Subcutaneous adipose tissue (tissue), 3 donors: Measurements from ENCODE around the genes DYNC2H1, CASP4, CASP1, CARD16 and DDX10.

DNA sequence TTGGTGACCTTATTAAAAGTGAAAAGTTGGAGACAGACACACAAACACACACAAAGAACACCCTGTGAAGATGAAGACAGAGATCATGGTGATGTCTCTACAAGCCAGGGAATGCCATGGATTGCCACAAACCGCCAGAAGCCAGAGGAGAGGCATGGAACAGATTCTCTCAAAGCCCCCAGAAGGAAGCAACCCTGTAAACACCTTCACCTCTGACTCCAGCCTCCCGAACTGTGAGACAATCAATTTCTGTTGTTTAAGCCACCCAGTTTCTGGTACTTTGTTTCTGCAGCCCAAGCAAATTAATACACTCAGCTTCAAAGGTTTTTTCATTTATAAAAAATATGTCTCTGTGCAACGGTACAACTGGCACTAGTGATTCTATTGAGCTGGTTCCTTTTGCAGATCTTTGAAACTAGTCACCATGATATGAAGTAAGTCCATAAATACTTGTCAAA, 44.9 kb downstream of the TMEM123 start:
- PRO-cap = no peak
- RAMPAGE, long total RNA, 3 experiments = no peak in any of the 3 experiments

GRCh38 chr11:102599744-102600370, 25.3 kb downstream of the MMP20 start:
- PRO-cap = no peak
- RAMPAGE, long total RNA, 3 experiments = no peak in any of the 3 experiments

GRCh38 chr11:102831262-102832001, 12.0 kb downstream of the MMP3 start:
- PRO-cap = no peak
- RAMPAGE, long total RNA, 3 experiments = start-site peak on the plus strand in 2 of 3 experiments, at chr11:102831552-102831901 at its widest, 5 to 55 reads per replicate

DNA sequence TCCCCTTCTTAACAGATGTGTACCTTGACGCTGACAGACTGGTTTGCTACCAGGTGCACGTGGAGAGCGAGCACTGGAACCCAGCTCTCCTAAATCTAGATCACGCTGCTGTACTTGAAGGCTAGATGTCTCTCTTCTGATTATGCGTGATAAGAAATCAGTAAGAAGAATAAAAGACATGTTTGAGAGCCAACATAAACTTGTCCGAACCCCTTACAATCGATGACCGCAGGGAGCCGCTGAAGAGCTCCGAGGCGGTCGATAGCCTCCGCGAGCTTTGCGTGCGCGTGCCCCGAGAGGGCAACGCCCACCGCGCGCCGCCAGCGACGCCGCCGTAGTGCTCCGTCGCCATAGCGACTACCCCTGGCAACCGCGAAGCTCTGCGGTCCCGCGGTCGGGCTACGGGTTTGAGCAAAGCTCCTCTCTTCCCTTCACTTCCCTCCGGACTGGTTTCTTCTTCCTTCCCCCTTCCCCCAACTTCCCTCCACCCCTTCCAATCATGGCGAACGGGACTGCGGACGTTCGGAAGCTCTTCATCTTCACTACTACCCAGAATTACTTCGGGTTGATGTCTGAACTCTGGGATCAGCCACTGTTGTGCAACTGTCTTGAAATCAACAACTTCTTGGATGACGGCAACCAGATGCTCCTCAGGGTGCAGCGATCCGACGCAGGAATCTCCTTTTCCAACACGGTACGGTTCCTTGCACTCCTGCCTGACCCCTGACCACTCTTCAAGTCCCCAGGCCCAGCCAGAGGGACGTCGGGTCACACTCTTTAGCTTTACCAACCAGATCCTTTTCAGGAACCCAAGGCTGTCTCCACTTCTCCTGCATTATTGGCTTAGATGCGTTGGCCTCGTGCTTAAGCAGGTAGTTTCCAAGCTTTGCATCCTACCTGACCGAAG, at the start of gene DYNC2H1:
TSS of gene DYNC2H1 (plus strand) at position 351 of the 907 bp plus-strand sequence.
- PRO-cap = unidirectional peak, plus-strand start at position 383 of the sequence; unidirectional peak, plus-strand start at position 496 of the sequence; bidirectional peak, plus-strand start at position 638 of the sequence, minus-strand start at position 547 of the sequence
- RAMPAGE, long total RNA, 3 experiments = start-site peak on the plus strand in 2 of 3 experiments, centred at positions 469 to 474 of the sequence, 110 to 314 reads per replicate

- PRO-cap = no peak
- RAMPAGE, long total RNA, 3 experiments = no peak in any of the 3 experiments
Observed at GRCh38 chr11:103171496-103171880, 62.3 kb downstream of the DYNC2H1 start.

- PRO-cap = no peak
- RAMPAGE, long total RNA, 3 experiments = no peak in any of the 3 experiments
Observed at GRCh38 chr11:104965852-104966127, 2.6 kb downstream of the CASP4 start.

DNA sequence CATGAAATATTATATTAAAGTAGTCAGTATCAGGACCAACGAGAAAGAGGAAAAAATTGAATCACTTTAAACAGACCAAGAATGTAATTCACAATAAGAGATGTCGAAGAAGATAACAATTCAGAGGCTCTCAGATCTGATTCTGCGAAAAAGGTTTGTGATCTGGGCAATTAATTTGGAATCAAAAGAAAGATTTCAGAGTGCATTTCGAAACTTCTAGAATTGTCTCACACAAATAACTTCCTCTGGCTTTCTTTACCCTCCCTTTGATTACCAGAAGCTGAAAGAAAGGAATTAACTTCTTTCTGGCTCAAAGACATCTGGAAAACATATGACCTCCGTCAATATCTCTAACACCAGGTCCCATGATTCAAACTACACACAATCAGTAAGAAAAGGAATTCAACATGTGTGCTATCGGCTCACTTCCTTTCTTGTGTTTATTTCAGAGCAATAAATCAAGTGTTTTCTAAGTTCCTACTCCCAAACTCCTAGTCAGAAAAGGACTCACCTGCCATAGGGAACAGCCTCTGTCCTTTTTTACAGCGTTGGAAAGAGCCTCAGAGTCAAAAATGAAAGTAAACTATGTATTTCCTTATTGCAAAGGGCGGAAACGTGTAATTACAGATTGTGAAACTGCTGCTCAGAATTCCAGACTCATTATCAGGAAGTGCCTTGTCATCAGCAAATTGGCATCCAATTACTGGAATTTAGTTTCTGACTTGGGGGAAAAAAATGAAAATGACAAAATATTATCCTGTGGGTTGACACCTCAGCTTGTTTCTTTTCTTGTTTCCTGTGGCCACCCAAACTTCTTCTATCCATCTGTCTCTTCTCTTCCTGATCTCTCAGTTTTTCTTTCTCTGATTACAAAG, at the start of gene CASP4:
TSS of gene CASP4 (minus strand) at position 567 of the 875 bp plus-strand sequence.
- PRO-cap = bidirectional peak, plus-strand start at position 313 of the sequence, minus-strand start at position 268 of the sequence; bidirectional peak, plus-strand start at position 660 of the sequence, minus-strand start at position 568 of the sequence
- RAMPAGE, long total RNA, 3 experiments = start-site peak on the minus strand in 3 of 3 experiments, centred at positions 552 to 558 of the sequence, 94 to 852 reads per replicate

GRCh38 chr11:105034251-105035481, at the start of gene CASP1:
Gene CASP1, minus strand, starts transcription at chr11:105035144.
- PRO-cap = unidirectional peak, minus-strand start at chr11:105035143
- RAMPAGE, long total RNA, 3 experiments = start-site peak on the minus strand in 3 of 3 experiments, at chr11:105034816-105035150 at its widest, 19 to 59 reads per replicate

DNA sequence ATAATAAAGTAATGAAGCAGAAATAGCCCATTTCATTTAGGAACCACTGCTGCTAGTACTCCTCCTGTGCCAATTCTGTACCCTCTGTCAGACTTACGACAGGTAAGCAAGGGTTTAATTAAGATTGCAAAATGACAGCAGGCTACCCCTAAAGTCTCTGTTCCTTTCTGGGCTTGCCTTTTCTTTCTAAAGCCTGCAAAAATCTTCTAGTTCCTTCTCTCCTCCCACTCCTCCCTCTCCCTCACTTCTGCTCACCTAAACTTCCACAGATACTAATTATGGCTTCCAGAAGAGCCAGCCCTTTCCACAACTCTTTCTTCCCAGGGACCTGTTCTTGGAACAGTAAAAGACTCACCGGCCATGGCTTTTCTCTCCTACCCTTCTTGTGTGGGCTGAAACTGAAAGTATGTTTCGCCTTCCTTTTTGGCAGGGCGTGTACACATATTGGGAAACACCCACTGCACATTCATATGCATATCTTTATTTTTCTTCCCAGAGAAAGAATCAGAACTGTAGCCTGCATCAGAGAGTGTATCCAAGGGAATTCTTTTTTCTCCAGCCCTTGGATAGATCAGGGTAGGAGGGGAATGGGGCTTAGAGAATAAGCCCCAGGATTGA, at the start of gene CARD16:
TSS of gene CARD16 (minus strand) at position 400 of the 618 bp plus-strand sequence.
- PRO-cap = unidirectional peak, minus-strand start at position 385 of the sequence
- RAMPAGE, long total RNA, 3 experiments = start-site peak on the minus strand in 3 of 3 experiments, centred at positions 384 to 392 of the sequence, 29 to 114 reads per replicate

- PRO-cap = no peak
- RAMPAGE, long total RNA, 3 experiments = no peak in any of the 3 experiments
Observed at GRCh38 chr11:105612808-105613055, 2.9 kb downstream of the GRIA4 start.

DNA sequence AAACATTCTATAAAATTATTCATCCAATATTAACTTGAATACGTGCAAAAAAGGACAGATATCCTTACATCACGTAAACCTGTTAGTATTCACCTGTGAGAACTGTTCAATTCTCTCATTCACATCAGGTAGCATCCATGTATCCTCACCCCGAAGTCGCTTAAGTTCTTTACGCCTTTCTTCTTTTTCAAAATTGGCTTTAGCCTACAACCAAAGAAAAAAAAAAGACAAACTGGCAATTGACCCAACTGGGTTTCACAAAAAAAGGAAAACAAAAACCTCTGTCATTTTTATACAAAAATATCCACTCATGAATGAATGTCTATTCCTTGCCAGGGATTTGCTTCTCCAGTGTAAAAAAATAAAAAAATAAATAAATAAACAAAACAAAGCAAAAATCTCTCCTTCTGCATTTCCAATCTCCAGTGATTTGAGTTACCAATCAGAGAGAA, 2.0 kb downstream of the CWF19L2 start:
- PRO-cap = no peak
- RAMPAGE, long total RNA, 3 experiments = no peak in any of the 3 experiments

DNA sequence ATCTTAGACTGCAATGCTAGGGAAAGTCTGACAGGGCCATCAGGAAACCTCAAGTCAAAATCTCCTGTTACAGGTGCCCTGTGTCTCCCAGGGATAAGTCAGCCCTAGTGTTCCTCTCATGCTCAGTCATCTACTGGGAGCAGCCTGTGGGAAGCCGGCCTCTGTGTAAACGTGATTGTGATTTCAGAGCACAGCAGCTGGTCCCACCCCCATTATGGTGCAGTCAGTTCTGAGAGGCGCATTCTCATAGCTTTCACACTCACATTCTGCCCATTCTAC, 7.2 kb upstream of the SLN start:
- PRO-cap = no peak
- RAMPAGE, long total RNA, 3 experiments = no peak in any of the 3 experiments

DNA sequence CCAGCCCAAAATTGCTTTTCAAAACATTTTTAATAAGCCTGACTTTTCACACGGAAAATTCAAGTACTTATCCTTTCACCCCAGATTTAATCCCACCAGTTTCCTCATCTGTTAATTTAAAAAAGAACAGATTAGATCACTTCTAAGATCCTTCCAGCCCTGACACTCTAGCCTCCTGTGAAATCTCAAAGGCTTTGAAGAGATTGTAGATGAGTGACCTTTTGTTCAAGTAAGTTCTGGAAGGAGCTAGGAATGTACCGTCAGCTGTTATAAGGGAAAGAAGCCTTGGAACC, 35.6 kb upstream of the SLN start:
- PRO-cap = no peak
- RAMPAGE, long total RNA, 3 experiments = no peak in any of the 3 experiments

DNA sequence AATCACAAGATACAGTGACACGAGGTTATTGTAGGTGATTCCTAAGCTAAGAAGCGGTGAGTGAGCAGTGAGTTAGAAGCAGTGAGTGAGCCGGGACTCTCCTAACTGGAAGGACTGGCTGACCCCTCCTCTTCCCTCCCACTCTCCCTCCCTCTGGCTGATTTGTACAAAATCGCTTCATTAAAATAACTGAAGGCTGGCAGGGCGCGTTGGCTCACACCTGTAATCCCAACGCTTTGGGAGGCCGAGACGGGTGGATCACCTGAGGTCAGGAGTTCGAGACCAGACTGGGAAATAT, 468 bp upstream of the SLC35F2 start:
- PRO-cap = bidirectional peak, plus-strand start at position 81 of the sequence, minus-strand start outside the sequence
- RAMPAGE, long total RNA, 3 experiments = no peak in any of the 3 experiments

- PRO-cap = no peak
- RAMPAGE, long total RNA, 3 experiments = no peak in any of the 3 experiments
Observed at GRCh38 chr11:107929191-107929546, 921 bp downstream of the RAB39A start.

GRCh38 chr11:107929709-107930344, 1.6 kb downstream of the RAB39A start:
- PRO-cap = no peak
- RAMPAGE, long total RNA, 3 experiments = no peak in any of the 3 experiments

DNA sequence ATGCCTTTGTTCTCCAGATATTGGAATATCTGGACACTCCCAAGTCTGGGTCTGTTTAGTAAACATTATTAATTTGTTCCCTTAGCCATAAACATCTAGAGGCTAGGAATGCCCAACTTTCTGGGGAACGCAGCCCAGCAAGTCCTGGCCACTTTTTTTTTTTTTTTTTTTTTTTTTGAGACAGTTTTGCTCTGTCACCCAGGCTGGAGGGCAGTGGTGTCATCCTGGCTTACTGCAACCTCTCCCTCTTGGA, 7.4 kb downstream of the RAB39A start:
- PRO-cap = no peak
- RAMPAGE, long total RNA, 3 experiments = no peak in any of the 3 experiments

DNA sequence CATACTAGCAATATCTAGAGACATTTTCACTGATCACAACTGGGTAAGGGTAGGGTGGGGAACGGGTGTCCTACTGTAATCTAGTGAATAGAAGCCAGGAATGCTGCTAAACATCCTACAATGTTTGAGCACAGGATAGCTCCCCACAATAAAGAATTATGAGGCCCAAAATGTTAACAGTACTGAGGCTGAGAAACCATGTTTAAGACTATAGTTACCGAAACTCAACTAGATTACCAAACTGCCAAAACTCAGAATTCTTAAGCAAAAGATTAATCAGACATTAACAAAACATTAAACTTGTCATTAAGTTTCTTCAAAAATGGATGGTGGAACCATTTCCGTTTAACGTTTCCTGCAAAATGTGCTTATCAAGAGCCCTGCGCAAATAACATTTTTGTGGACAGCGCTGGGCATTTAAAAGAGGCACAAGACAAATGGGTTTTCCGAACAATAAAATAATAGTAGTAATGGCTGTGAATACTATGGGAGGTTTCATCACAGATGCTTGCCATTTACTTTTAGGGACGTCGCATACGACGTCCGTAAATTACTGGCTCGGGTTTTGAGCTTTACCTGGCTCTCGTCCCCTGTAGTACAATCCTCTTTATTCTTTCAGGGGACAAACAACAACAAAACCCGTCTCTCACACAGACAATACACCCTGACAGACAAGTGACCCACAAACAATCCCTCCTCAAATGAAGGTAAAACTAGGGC, 1.1 kb downstream of the NPAT start:
- PRO-cap = no peak
- RAMPAGE, long total RNA, 3 experiments = no peak in any of the 3 experiments

GRCh38 chr11:108340936-108341422, 118.1 kb downstream of the ATM start:
- PRO-cap = no peak
- RAMPAGE, long total RNA, 3 experiments = no peak in any of the 3 experiments

DNA sequence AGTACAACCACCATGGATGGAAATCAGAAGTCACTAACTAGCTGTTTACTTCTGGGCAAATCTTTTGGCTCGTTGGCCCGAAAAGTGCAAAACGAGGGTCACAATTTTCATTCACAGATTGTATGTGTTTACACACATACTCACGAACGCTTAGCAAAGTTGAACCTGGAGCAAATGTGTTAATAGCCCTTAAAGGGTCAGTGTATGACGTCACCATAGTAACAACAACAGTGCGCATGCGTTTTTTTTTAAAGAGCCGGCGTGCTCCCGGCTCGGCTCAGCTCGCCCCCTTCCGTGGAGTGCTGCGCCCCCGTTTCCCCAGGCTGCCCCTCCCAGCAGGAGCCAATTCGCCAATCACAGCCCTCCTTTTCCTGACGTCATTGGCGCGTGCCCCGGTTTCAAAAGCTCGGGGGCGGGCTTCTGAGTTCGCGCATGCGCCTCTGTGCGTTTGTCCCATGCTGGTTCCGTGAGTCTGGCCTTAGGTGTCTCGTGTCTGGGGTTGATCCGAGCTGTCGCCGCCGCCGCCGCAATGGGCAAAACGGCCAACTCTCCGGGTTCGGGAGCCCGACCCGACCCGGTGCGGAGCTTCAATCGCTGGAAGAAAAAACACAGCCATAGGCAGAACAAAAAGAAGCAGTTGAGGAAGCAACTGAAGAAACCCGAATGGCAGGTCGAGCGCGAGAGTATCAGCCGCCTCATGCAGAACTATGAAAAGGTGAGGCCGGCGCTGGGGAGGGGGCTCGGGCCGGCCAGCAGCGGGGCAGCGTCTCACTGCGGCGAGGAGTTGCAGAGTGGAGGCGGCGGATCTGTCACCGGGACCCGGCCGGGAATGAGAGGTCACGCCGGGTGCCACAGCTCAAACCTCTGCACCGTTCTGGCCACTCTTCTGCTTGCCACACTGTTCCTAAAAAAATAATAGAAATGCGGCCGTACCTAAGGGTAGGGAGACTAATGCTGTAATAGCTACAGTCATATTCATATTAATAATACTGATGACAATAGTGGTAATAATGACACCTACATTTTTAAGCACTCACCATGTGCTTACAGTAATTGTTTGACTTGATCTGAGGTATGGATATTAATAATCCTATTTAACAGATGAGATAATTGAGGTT, at the start of gene DDX10:
TSS of gene DDX10 (plus strand) at position 445 of the 1,118 bp plus-strand sequence.
- PRO-cap = bidirectional peak, plus-strand start at position 485 of the sequence, minus-strand start at position 296 of the sequence
- RAMPAGE, long total RNA, 3 experiments = start-site peak on the plus strand in 3 of 3 experiments, centred at positions 458 to 474 of the sequence, 34 to 126 reads per replicate